Keratinocyte (primary cell): ENCODE results near the genes GPR139 and UQCRC2.

CAGE:
- cytosol, long polyA minus RNA: no peak
- cytosol, long polyA plus RNA: no peak
- long polyA plus RNA: no peak
- nucleus, long polyA minus RNA: no peak
- nucleus, long polyA plus RNA: no peak
These were observed 8.4 kb downstream of the GDE1 start for GRCh38 chr16:19513392-19513931.

CAGE:
- cytosol, long polyA minus RNA: no peak
- cytosol, long polyA plus RNA: no peak
- long polyA plus RNA: no peak
- nucleus, long polyA minus RNA: no peak
- nucleus, long polyA plus RNA: no peak
These were observed 507 bp downstream of the VPS35L start for GRCh38 chr16:19555832-19556588.

CAGE:
- cytosol, long polyA minus RNA: no peak
- cytosol, long polyA plus RNA: no peak
- long polyA plus RNA: no peak
- nucleus, long polyA minus RNA: no peak
- nucleus, long polyA plus RNA: no peak
These were observed 27.8 kb downstream of the KNOP1 start for GRCh38 chr16:19690214-19690577.

DNA sequence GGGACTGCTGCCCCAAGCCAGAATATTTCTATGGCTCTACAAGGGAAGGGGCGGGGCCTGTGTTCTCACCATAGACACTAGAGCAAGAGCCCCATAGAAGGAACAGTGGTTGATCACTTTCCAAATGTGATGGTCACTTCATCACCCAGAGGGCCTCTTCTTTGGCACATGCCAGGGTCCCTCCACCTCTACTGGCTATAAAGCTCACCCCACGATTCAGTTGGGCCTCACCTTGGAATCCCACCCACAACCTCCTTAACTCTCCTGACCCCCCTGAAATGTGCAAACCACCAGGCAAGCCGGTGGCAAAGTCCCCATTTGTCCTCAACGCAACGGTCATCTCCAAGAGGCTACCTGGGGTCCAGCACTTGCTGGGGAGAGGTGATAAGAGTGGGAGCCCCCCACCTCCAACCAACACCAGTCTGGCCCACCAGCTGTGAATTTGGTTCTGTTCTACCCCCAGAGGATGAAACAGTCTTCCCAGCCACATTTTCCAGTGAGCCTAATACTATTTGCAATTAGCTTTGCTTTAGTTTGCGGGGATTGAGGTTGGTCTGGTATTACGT, 24.8 kb downstream of the GPRC5B start:
CAGE:
- cytosol, long polyA minus RNA: no peak
- cytosol, long polyA plus RNA: no peak
- long polyA plus RNA: no peak
- nucleus, long polyA minus RNA: no peak
- nucleus, long polyA plus RNA: no peak

DNA sequence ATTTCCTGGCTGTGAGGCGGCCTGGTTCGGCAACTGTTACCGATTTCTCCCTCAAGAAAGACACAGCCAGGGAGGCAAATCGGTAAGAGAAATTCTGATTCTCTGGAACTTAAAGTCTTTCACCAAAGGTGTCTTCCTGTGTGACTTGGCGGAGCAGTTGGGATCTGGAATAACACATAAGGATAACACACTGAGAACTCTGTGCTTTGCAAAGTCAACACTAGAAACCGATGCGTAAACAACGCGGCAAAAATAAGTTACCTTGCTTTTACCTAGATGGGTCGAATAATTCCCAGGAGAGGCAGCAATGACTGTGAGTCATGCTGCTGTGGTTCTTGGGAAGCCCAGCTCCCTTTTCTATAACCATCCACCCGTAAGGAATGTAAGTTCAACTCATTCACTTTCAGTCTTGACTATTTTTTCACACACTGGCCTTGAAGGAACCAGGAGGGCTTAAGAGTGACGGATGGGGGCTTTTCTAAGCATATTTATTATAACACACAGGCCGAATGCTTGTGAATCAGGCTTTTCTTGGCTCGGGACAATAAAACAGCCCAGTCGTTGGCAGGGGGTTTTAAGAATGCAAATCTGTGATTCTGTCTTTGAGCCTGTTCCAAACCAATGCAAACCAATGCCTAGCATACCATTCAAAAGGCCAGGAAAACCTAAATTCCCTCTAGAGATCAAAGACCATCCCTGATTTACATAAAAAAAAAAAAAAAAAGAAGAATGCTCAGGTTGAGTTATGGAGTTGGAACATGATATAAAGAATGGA, 24.1 kb downstream of the GPRC5B start:
CAGE:
- cytosol, long polyA minus RNA: no peak
- cytosol, long polyA plus RNA: no peak
- long polyA plus RNA: no peak
- nucleus, long polyA minus RNA: no peak
- nucleus, long polyA plus RNA: no peak

DNA sequence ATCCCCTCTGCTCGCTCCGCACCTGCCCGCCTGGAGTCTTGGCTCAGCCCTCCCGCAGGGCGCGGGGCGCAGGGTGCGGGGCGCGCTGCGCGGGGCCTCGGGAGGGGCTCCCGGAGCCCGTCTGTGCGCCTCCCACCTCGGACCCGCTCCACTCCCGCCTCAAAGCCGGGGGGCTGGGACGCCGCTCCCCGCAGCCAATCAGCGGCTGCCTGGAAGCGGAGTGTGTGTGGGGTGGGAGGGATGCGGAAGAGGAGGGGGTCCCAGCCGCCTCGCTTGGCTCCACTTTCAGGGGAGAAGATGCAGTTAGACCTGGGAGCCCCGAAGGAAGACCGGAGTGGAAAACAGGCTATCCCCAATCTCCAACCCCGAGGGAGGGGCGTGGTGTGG, at the start of gene GPR139:
Gene GPR139, minus strand, starts transcription at position 125 of the 387 bp plus-strand sequence.
CAGE:
- cytosol, long polyA minus RNA: no peak
- cytosol, long polyA plus RNA: no peak
- long polyA plus RNA: no peak
- nucleus, long polyA minus RNA: no peak
- nucleus, long polyA plus RNA: no peak

CAGE:
- cytosol, long polyA minus RNA: no peak
- cytosol, long polyA plus RNA: no peak
- long polyA plus RNA: no peak
- nucleus, long polyA minus RNA: no peak
- nucleus, long polyA plus RNA: no peak
These were observed 43.1 kb downstream of the GP2 start for GRCh38 chr16:20284260-20284504.

DNA sequence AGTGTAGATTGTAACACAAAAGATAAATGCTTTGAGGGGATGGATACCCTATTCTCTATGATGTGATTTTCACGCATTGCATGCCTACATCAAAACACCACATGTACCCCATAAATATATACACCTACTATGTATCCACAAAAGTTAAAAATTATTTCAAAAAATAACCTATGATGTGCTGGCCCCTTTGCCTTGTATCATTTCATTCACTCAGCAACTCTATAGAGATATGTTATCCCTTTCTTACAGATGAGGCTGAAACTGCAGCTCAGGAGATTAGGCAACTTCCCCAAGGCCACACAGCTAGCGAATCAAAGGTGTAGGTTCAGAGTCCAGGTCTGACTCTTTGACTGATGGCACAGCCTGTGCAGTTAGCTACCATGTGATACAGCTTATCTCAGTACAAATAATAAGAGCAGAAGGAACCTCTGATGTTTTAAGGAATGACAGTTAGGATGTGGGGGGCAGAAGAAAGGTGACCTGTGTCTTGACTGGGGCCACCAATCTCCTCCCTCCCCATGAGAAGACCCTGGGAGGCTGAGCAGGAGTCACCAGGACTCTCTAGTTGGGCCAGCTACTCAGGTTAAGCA, 22.6 kb upstream of the ACSM2B start:
CAGE:
- cytosol, long polyA minus RNA: no peak
- cytosol, long polyA plus RNA: no peak
- long polyA plus RNA: no peak
- nucleus, long polyA minus RNA: no peak
- nucleus, long polyA plus RNA: no peak

DNA sequence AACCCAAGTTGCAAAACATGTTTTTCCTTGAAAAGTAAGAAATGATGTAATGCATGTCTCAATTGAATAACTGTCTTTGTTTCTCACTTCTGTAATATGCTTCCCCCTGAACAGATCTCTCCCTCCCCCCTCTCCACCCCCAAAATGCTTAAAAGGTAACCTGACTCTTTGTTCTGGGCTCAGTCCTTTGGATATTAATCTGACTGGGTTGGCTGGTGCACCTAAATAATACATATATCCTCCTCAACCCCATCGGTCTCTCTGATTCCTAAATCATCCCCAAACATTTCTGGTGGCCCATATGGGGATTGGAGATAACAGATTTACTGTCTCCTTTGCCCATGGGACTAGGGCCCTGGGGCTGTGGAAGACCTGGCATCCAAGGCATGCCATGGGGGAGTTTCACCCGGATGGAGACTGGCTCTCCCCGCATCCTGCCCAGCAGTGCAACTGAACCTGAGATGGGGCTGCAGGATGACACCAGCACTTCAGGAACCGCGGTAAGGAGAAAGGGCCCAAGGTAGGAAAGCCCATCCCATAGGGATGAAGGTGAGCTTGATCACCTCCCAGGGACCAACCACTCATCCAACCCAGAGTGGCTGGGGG, 23.1 kb downstream of the ACSM1 start:
CAGE:
- cytosol, long polyA minus RNA: no peak
- cytosol, long polyA plus RNA: no peak
- long polyA plus RNA: no peak
- nucleus, long polyA minus RNA: no peak
- nucleus, long polyA plus RNA: no peak

DNA sequence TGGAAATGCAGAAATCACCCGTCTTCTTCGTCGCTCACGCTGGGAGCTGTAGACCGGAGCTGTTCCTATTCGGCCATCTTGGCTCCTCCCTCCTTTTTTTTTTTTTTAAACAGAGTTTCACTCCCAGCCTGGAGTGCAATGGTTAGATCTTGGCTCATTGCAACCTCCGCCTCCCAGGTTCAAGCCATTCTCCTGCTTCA, 102.1 kb downstream of the DNAH3 start:
CAGE:
- cytosol, long polyA minus RNA: no peak
- cytosol, long polyA plus RNA: no peak
- long polyA plus RNA: no peak
- nucleus, long polyA minus RNA: no peak
- nucleus, long polyA plus RNA: no peak

CAGE:
- cytosol, long polyA minus RNA: no peak
- cytosol, long polyA plus RNA: no peak
- long polyA plus RNA: no peak
- nucleus, long polyA minus RNA: no peak
- nucleus, long polyA plus RNA: no peak
These were observed 85.7 kb upstream of the CRYM start for GRCh38 chr16:21363728-21364162.

DNA sequence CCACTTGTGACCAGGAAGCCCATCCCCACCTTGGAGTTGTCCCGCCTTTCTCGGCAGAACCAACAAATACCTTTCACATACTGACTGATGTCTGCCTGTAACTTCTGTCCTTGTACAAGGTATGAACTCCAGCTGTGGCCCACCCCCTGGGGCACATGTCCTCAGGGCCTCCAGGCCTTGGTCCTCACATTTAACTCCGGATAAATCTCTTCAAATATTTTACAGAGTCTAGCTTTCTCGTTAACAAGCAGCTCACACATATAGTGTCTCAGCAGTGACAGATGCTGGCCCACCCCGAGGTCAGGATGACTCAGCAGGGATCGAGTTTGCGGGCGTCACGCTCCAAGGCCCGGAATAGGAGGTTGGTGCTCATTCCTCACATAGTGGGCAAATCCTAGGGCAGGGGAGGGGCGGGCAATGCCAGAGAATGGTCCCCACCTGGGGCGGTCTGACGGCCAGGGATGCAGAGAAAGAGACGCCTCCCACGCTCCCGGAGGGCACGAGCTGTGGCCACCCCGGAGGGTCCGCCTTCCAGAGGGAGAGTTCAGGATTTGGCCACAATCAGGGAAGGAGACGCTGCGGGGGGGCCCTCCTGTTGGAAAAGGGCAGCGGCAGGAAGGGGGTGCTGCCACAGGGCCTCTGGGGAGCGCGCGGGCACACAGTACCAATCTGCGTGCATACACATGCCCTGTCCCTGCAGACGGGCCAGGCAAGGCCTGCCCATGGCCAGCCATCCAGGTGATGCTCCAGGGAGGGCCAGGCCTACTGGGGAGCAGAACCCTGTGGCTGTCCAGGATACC, 87.8 kb upstream of the METTL9 start:
CAGE:
- cytosol, long polyA minus RNA: no peak
- cytosol, long polyA plus RNA: no peak
- long polyA plus RNA: no peak
- nucleus, long polyA minus RNA: no peak
- nucleus, long polyA plus RNA: no peak

DNA sequence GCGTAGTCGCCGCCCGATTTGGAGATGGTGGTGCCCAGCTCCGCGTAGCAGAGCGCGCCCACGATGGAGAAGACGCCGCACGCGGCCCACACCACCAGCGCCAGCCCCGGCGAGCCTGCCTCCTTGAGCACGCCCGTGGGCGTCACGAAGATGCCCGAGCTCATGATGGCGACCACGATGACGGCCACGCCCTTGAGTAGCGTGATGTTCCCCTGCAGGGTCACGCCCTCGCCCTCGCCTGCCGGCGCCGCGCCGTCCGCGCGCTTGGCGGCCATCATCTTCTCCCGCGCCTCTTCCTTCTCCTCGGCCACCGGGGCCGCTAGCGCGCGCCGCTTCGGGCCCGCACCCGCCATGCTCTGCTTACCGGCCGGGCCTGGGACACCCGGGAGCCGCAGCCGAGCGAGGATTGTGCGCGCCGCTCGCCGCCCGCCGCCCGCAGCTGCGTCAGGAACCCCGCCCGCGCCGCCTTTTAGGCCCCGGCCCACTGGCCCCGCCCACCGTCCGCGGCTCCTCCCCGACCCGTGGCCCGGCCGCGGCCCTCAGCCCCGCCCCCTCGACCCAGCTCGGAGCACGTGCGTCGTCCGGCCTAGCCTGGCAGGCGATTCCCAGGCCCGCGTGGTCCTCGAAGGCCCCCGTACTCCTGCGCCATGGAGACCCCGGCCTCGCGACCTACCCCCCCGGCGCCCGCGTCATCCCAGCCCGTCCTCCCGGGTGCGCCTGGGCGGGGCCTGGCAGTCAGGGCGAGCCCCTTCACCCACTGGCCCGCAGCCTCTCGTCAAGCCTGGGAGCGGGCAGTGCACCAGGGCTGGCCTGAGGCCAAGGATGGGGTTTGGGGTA, 79.1 kb upstream of the METTL9 start:
CAGE:
- cytosol, long polyA minus RNA: no peak
- cytosol, long polyA plus RNA: no peak
- long polyA plus RNA: no peak
- nucleus, long polyA minus RNA: no peak
- nucleus, long polyA plus RNA: no peak

GRCh38 chr16:21610016-21610415, 10.6 kb downstream of the METTL9 start:
CAGE:
- cytosol, long polyA minus RNA: no peak
- cytosol, long polyA plus RNA: no peak
- long polyA plus RNA: no peak
- nucleus, long polyA minus RNA: no peak
- nucleus, long polyA plus RNA: no peak

CAGE:
- cytosol, long polyA minus RNA: no peak
- cytosol, long polyA plus RNA: no peak
- long polyA plus RNA: no peak
- nucleus, long polyA minus RNA: no peak
- nucleus, long polyA plus RNA: no peak
These were observed 22.8 kb downstream of the IGSF6 start for GRCh38 chr16:21629514-21630023.

CAGE:
- cytosol, long polyA minus RNA: no peak
- cytosol, long polyA plus RNA: no peak
- long polyA plus RNA: no peak
- nucleus, long polyA minus RNA: no peak
- nucleus, long polyA plus RNA: no peak
These were observed 21.7 kb downstream of the IGSF6 start for GRCh38 chr16:21630796-21630995.

CAGE:
- cytosol, long polyA minus RNA: no peak
- cytosol, long polyA plus RNA: no peak
- long polyA plus RNA: no peak
- nucleus, long polyA minus RNA: no peak
- nucleus, long polyA plus RNA: no peak
These were observed 2.7 kb upstream of the IGSF6 start for GRCh38 chr16:21654990-21655649.

DNA sequence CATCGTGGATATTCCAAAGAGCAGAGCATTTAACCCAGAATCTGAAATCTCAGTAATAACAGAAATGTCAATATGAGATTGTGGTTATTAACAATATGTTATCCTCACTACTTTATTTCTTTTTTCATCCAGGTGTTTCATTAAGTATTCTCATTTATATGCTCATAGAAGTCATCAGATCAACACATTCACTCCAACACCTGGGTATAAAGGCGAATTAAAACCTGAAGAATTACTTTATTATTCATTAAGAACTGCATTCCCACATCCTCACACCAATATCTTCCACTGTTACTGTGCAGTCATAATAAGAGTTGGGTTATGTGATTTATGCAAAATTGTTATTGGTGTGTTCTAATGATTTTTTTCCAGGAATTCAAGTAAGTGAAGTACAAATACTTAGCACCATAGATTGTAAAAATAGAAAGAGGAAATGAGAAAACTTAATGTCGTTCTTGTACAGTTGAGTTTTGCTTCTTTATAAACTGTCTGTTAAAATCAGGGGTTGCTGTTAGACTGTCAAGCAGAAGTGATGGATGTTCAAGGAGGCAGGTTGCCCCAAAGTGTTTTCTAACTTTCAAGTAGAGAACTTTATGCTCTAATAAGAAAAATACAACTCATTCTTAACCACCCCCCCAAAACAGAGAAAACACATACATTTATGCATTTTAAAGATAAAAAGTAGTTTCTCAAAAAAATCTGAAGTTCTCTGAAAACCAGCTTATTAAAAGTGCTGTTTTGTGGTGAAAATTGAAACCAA, 4.3 kb upstream of the IGSF6 start:
CAGE:
- cytosol, long polyA minus RNA: no peak
- cytosol, long polyA plus RNA: no peak
- long polyA plus RNA: no peak
- nucleus, long polyA minus RNA: no peak
- nucleus, long polyA plus RNA: no peak

CAGE:
- cytosol, long polyA minus RNA: start-site peak on the plus strand at chr16:21953298-21953394, 281 reads
- cytosol, long polyA plus RNA: start-site peak on the plus strand at chr16:21953297-21953408, 2,344 and 739 reads in 2 replicates
- long polyA plus RNA: start-site peak on the plus strand at chr16:21953298-21953408, 1,244 and 1,555 reads in 2 replicates
- nucleus, long polyA minus RNA: start-site peak on the plus strand at chr16:21953347-21953395, 135 reads
- nucleus, long polyA plus RNA: start-site peak on the plus strand at chr16:21953298-21953408, 877 and 2,147 reads in 2 replicates
These were observed at the start of gene UQCRC2 for GRCh38 chr16:21953169-21954228. Gene UQCRC2, plus strand, starts transcription at chr16:21953361.

DNA sequence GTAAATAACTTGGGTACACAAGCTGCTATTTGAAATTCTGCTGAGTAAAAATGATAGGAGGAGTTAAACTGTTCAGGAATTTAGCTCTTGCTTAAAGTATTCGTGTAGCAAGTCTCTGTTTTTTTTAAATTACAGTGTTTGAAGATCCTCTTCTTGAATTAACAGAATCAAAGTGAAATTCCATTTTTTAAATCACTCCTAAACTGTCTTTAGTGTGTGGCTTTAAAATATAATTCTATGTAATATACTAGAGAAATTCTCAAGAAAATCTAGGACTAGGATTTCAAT, 18.8 kb downstream of the MOSMO start:
CAGE:
- cytosol, long polyA minus RNA: no peak
- cytosol, long polyA plus RNA: no peak
- long polyA plus RNA: no peak
- nucleus, long polyA minus RNA: no peak
- nucleus, long polyA plus RNA: no peak